AG09309 (cell line): ENCODE measurements around a stretch of chr13.

- RRBS = no CpG with 5 or more reads among the region's 12 CpGs
Measured at GRCh38 chr13:113783928-113784738, 25.1 kb downstream of the TMEM255B start.

GRCh38 chr13:113843743-113844707, 19.9 kb downstream of the GAS6 start:
- RRBS = no CpG with 5 or more reads among the region's 31 CpGs

- RRBS = no CpG with 5 or more reads among the region's 55 CpGs
Measured at GRCh38 chr13:113883256-113883792, 19.4 kb upstream of the GAS6 start.

DNA sequence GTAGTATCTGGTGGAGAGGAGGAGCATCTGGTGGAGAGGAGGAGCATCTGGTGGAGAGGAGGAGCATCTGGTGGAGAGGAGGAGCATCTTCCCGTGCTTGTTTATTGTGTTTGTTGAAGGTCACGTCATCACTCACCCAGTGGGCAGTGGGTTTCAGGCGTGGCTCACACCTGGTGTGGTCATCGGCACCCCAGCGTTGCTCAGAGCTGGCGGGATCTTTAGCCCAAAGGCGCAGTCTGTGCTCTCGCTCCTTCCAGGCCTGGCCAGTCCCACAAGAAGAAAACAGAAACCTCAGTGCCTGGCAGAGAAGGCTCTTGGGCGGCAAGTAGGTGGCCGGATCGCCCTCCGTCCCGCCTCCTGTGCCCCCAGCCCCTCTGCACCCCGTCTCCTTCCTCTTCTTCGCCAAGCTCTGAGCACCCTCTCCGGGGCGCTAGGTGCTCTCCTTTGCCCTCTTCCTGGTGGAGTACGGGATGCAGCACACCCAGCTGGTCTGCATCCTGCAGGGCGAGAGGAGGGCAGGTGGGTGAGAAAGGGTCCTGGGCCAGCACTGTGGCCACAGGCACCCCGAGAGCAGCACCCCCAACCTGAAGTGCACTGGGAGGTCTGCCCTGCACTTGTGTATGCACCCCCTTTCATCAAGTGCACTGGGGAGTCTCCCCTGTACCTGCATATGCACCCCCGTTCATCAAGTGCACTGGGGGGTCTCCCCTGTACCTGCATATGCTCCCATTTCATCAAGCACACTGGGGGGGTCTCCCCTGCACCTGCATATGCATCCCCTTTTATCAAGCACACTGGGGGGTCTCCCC, 17.3 kb downstream of the C13orf46 start:
- RRBS = no CpG with 5 or more reads among the region's 21 CpGs

DNA sequence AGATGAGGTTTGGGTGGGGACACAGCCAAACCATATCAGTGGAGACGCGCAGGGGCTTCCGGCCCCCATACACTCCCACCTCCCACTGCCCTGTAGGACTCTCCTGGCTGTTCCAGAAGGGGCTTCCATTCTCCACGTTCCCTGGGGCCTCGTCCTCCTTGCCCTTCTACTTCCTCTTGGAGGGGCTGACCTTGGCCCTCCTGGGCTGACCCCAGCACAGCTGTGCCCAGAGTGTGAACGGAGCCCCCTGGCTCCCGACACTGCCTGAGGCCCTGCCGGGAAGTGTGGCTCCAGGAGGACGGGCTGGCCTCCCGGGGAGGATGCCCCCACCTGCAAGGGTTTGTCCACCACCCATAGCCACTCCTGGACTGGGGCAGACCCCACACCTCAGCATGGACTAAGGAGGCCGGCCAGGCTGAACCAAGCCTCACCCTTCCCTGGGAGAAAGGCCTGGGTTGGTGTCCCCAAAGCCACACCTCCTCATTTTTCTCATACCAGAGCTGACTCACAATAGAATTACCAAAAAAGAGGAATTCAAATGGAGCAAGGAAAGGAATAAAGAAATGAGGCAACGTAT, 2.8 kb upstream of the C13orf46 start:
- RRBS = 59% methylated on average over 4 of the region's 12 CpGs

DNA sequence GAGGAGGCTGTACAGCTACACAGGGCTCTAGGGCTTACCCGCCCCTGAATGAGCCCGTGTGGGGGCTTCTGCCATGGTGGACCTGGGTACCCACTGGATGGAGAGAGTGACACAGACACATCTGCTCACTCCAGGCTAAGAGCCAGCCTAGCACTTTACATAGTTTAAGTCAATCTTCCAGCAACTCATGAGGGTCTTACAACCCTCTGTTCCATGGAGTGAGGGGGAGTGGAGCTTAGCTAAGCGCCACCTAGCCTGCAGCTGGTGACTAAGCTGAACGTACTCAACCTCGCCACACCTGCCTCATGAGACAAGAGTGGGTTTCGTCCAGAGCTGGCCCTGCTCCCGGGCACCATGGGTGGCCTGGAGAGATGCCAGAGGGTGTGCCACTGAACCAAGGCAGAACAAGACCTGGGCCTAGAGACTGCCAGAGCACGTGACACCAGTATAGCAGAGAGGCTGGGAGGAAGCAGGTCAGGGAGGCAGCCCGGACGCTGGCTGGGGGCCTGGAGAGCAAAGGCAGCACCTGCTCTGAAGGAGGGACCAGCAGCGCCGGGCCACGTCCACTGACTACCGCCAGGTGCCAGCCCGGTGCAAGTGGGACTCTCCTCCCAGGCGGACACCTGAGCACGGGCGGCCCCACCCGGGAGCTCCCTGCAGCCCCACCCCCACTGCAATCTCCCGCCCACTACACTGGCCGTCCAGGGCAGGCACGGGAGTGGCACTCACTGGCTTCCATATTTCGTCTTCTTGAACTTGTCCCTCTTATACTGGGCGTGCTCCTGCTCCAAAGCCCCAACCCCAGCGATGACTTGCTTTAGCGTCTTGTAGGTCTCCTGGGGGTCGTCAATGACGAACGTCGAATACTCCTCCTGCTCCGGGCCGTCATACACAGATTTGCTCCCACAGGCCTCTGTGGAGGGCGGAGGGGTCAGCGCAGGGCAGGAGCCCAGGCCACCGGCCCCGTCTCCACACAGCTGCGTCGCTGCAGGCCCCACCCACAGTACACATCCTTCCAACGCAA, 7.4 kb upstream of the C13orf46 start:
- RRBS = 98% methylated on average over 15 of the region's 39 CpGs

DNA sequence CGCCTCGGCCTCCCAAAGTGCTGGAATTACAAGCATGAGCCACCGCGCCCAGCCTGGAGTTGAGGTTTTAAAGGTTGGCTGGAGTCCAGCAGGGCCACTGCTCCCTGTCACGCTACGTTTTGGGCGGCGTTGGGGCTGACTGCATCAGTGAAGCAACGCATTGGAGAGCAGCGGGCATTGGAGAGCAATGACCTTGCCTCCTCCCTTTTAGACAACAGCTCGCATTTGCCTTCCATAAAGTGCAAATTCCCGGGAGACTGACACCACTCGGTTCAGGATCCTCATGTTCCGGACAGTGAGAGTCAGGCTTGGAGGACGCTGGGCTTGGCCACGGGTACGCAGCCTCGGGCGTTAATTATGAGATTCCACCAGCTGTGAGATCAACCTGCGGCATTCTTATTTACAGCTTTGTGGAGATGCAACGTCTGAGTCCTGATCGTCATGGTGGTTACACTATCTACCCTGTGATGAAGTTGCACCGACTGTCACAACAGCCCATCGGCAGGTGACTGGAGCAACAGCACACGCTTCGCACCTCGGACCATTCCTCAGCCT, 63.0 kb upstream of the C13orf46 start:
- RRBS = 100% methylated on average over 2 of the region's 27 CpGs

DNA sequence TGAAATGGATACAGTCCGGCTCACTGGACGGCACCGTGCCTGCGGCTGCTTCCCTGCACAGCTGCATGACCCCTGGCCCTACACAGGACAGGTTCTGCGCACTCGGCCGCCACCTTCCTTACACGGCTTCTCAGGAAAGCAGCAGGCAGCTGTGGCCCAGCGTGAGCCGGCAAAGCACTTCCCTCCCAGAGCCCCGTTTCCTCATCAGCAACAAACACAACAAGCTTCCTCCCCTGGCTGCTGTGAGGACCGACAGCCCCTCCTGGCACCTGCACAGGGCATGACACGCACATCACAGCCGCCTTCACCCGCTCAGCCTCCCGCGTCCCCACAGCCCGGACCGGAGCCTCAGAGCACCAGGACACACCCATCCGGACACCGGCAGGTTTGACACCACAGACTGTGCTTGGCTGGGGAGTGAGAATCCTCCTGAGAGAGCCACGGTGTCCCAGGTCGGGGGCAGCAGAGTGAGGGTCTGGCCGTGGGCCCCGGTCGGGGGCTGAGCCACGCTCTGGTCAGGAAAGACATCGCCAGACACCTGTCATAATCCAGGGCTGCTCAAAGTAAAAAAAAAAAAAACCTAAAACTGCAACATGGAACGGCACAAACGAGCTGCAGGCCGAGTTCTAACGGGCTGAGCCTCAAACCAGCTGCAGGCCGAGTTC, 21.9 kb downstream of the RASA3 start:
- RRBS = 83% methylated on average over 2 of the region's 33 CpGs

DNA sequence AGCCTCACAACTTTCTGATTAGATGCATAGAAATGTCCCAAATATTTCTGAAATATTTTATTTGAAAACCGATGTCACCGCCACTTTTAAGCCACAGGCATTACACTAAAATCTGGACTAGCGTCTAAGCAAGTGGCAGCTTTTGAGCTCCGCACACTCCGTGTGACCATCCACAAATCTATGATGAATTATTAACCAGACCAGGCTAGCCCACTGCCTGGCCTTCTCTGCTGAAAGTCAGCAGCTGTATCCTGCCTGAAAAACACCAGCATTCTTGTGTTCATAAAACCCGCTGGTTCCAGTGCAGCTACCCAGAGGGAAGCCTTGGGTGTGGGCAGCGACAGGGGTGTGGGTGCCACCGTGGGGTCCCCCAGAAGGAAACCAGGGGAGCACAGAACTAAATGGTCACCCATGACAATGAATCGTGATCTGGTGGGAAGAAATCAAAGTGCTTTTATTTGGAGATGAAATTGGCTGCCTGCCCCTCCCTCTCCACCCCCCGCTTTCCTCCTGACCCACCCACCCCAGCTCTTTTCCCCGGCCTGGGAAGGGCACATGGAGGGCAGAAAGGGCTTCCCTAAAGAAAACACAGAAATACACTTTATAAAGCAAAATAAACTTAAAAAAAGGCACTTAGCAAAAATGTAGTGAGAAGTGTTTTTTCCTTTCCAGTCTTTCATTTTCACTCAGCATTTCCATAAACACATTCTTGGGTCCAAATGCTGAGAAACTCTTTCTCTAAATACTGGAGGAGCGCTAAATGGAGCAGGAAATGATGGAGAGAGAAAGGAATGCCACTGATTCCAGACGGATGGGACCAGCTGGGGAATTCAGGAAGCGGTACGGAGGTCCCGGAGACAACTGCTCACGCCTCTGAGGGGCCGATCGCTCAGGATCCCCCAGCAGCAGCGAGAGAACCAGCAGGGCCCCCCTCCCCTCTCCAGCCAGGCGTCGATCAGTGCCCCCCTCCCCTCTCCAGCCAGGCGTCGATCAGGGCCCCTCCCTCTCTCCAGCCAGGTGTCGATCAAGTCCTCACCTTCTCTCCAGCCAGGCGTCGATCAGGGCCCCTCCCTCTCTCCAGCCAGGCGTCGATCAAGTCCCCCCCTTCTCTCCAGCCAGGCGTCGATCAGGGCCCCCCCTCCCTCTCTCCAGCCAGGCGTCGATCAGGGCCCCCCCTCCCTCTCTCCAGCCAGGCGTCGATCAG, 13.5 kb downstream of the RASA3 start:
- RRBS = no CpG with 5 or more reads among the region's 35 CpGs

- RRBS = 83% methylated on average over 5 of the region's 19 CpGs
Measured at GRCh38 chr13:114151393-114151952, 19.1 kb upstream of the RASA3 start.

DNA sequence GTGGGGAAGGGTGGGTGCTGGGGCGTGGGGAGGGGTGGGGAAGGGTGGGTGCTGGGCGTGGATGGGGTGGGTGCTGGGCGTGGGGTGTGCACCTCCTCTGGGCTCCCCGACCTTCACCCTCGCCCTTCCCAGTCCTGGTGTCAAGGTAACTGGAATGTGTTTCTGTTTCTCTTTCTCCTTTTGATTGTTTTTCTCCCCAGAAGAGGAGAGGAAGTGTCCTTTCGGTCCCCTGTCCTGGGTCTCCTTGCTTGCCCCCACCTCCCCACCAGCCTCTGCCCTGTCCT, 22.8 kb upstream of the CFAP97D2 start:
- RRBS = no CpG with 5 or more reads among the region's 6 CpGs

DNA sequence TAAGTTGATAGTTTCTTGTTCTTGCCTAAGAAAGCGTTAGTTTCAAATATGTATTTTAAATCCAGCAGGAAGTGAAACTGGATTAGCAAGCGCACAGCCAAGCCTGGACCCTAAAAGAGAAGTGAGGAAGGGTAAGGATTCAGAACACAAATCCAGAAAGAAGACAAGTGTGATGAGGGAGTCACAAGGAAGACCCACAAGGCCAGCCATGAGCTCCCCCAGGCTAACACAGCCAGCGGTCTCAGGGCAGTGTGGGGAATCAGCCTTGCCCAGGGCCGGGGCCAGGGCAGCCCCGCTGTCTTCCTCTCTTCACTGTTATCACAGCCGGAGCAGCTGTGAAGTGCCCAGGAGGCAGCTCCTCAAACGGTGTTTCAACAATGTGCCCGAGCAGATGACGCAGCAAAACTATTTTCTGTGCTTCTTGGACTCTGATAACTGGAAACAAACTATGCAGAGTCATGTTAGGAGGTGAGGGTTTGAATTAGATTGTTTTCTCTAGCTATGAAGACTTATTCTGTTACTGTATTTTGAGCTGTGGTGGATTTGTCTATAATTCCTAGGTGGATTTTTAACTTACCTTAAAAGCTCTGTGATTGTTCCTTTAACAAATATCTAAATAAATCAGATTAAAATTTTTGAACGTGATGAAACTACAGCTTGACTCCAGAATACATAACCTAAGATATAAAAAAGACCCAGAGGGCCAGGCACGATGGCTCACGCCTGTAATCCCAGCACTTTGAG, 12.1 kb upstream of the CDC16 start:
- RRBS = no CpG with 5 or more reads among the region's 12 CpGs